ENCODE data around the gene LTBP1.

DNA sequence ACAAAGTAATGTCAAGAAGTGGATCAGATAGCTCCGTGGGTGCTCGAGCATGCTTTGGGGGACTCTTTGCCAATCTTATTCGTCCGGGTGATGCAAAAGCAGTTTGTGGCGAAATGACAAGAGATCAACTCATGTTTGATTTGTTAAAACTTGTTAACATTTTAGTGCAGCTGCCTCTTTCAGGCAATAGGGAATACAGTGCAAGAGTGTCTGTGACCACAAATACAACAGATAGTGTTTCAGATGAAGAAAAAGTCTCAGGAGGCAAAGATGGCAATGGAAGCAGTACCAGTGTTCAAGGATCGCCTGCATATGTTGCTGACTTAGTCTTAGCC, 128.2 kb upstream of the TTC27 start:
- RRBS: no CpG with 5 or more reads among the region's 6 CpGs
CAGE:
- cytosol, long polyA plus RNA: no peak
- long polyA plus RNA: no peak
- nucleus, long polyA plus RNA: no peak

- RRBS: no CpG with 5 or more reads among the region's 8 CpGs
CAGE:
- cytosol, long polyA plus RNA: no peak
- long polyA plus RNA: no peak
- nucleus, long polyA plus RNA: no peak
Observed at GRCh38 chr2:32597861-32598374, 29.9 kb upstream of the TTC27 start.

DNA sequence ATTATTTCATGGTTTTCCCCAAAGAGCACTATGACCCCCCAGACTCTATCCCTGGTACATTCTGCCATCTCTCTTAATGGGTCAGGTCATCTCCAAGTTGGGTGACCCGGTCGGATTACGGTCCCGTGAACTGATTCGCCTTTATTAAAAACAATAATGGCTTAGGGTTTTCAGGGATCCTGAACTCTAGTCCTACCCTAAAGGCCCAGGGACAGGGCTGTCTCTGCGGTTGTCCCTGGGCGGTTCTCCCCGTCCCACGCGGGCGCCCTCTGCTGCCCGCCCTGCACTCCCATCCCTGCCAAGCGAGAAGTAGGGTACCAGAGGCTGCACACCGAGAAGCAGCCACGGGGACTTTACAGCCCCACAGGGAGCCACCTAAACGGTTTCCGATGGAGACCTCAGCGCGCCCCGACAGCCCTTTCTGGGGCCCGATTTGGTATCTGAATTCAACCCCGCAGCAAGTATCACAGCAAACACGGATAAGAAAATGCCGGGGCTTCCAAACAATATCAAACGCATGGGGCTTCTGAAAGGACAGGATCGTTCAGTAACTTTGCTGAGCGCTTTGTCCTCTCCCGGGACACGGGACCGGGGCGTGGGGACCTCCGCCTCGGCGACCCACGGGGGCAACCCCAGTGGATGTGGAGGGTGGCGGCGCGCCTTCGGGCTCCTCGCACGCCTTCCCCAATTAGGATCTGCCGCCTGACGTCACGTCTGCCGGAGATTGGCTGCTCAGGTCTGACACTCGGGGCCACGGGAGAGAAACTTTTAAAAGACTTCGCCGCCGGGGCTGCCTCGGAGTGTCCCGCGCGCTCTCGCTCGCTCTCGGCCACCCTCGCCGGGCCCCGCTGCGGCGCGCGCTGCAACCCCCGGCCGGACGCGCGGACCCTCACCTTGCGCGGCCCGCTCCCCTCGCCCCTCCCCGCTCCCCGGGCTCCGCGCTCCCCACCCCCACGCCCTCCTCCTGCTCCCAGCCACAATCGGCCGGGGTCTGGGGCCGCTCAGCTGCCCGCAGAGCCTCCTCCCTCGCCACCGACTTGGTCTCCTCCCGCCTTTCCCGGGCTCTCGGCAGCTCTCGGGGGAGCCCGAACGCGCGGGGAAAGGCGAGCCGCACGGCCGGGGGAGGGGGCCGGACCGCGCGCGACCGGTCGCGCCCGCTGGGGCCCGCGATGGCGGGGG, at the start of gene LTBP1:
LTBP1 (plus strand) TSS at position 798 of the 1,179 bp plus-strand sequence.
- RRBS: 2% methylated on average over 57 of the region's 108 CpGs
CAGE:
- cytosol, long polyA plus RNA: no peak
- long polyA plus RNA: no peak
- nucleus, long polyA plus RNA: no peak

DNA sequence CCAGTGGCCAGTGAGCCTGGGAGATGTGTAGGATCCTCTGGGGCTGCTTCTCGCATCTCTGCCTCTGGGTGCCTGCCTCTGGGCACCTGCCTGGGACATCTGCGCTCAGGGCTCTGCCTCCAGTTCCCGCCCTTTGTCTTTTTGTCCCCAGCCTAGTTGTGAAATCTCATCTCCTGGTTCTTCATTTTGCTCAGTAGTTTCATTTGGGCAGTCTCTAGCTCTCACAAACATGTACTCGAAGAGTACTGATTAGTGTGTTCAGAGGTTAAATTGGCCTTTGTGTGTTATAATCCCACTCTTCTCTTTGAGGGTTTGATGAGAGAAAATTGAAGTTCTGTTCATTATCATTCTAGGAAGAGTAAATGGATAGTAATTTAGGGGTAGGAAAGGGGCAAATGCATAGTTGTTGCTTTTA, 92.1 kb downstream of the LTBP1 start:
- RRBS: no CpG with 5 or more reads among the region's 4 CpGs
CAGE:
- cytosol, long polyA plus RNA: no peak
- long polyA plus RNA: no peak
- nucleus, long polyA plus RNA: no peak

DNA sequence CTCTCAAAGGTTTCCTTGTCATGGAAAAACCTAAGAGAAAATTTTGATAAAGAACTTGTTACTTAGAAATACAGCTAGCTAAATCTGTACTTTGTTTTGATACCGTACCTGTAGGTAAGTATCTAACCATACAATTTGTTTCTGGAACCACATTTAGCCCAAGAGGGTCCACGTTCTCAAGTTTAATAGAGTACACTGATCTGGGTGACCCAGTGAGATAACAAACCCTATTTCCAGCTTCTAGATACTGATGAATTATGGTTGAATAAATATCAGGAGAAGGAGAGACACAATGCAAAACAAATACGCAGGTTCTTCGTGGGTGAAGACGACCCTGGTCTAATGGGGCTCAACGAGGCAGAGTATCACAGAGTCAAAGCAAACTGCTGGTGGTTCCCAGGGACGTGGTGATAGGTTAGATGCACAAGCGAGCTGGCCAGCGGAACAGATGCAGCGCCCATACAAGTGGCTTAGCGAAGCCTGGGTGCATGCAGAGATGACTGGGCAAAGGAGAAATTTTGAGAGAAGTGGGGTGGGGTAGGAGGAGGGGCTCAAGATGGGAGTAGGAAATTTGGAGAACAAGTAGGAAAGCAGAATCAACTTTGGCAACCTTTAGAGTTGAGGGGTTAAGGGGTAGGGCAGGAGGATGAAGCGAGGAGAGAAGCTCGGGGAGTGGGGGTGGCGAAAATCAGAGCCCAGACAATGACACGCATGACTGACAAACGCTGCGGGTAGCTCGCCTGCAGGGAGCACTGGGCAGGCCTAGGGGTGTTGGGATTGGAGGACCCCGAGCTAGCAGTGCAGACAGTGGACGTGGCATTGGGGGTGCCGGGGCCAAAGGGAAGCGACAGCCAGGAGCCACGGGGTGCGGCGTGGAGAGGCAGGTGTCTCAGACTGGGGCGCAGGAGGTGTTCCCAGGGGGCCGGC, 633 bp downstream of the FAM98A start:
- RRBS: under 1% methylated on average over 5 of the region's 27 CpGs
CAGE:
- cytosol, long polyA plus RNA: no peak
- long polyA plus RNA: no peak
- nucleus, long polyA plus RNA: no peak

DNA sequence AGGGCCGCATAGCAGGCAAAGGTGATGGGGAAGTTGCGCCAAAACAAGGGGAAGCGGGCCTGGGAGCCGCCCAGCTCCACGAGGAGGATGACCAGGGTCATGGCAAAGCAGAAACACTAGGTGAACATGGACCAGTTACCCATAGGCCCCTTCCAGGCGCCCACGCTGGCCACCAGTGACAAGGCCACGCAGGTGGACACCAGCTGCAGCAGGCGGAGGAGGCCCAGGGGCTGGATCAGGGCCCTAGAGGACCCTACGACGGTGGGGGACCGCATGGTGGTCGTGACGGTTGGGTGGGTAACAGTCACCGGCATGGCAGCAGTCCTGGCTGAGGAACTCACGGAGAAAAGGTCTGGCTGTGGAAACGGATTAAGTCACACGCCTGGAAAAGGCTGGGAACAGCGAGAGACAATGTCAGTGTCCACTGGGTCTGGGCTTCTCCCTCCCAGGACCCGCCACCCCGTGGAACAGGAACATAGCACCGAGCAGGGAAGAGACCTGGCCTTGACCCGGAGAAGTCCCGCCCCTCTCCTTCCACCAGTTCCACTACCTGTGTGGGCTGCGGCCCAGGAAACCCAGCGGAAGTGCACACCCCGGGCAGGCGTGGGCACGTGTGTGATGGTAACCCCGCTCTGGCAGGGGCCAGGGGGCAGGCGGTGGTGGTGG, 128.7 kb upstream of the FAM98A start:
- RRBS: 87% methylated on average over 5 of the region's 31 CpGs
CAGE:
- cytosol, long polyA plus RNA: no peak
- long polyA plus RNA: no peak
- nucleus, long polyA plus RNA: no peak

DNA sequence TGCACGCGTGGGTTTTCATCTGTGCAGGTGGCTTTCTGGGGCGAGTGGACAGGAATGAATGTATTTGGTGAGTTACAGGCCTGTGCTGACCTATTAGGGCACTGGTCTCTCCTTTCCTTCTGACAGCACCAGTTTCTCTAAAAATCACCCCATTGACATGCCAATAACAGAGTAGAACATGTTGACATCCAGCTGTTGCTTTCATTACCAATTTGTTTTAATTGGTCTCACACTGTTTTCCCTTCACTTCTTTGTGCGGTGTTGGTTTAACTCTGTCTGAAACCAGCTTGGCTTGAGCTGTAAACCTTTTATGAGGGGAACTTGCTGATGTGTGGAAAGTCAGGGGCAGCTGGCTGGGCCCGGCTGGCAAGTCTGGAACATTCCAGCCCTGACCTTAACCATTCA, 643.2 kb upstream of the FAM98A start:
- RRBS: no CpG with 5 or more reads among the region's 5 CpGs
CAGE:
- cytosol, long polyA plus RNA: no peak
- long polyA plus RNA: no peak
- nucleus, long polyA plus RNA: no peak

- RRBS: no CpG with 5 or more reads among the region's 6 CpGs
CAGE:
- cytosol, long polyA plus RNA: no peak
- long polyA plus RNA: no peak
- nucleus, long polyA plus RNA: no peak
Observed at GRCh38 chr2:36097313-36097832, 258.2 kb upstream of the CRIM1 start.

- RRBS: no CpG with 5 or more reads among the region's 8 CpGs
CAGE:
- cytosol, long polyA plus RNA: no peak
- long polyA plus RNA: no peak
- nucleus, long polyA plus RNA: no peak
Observed at GRCh38 chr2:36376177-36376866, 20.7 kb downstream of the CRIM1 start.

GRCh38 chr2:36448760-36449129, 93.2 kb downstream of the CRIM1 start:
CAGE:
- cytosol, long polyA plus RNA: no peak
- long polyA plus RNA: no peak
- nucleus, long polyA plus RNA: no peak

DNA sequence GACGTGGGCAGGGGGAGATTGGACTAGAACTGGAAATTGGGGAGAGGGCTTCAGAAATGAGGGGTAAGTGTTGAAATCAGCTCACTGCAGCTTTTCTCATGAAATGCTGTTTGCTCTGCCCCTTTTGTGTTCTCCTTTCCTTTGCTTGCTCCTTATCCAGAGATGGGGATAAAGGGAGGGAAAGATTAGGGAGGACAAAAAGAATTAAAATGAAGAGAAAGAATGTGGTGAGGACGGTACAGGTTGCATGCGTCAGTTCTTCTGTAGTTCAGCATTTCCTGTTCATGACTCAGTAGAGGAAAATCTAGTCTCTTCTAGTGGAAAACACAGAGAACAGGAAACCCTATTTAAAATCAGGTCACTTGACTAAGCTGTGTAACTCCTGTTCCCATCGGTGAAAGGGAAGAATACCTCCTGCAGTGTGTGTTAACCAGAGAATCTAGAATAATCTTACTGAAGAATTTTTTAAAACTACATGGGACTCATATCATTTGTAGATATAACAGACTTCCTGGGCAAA, 105.7 kb downstream of the CRIM1 start:
- RRBS: no CpG with 5 or more reads among the region's 4 CpGs
CAGE:
- cytosol, long polyA plus RNA: no peak
- long polyA plus RNA: no peak
- nucleus, long polyA plus RNA: no peak

DNA sequence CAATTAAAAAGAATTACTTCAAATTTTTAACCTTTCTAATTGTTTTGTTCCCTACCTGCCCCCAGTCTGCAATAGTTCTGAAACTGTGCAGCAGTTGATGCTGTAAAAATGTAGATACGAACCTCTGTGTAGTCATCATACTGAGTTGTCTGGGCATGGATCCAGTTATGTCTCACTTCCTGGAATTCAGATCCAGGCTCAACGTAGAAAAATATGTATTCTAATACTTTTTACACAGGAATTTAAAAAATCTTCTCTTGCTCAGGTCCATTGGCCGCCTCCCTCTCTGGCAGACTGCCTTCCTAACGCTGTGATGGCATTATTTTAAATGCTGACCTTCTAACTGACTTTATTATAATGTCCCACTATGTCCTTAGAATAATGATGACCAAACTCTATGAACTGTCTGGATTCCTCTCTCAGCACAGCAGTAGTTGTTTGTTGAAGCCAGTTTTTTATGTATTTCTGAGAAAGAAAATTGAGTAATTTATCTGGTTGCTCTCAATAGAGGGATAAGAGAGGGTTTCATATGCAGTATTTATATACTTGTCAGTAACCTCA, 119.6 kb downstream of the FEZ2 start:
- RRBS: no CpG with 5 or more reads among the region's 4 CpGs
CAGE:
- cytosol, long polyA plus RNA: no peak
- long polyA plus RNA: no peak
- nucleus, long polyA plus RNA: no peak

DNA sequence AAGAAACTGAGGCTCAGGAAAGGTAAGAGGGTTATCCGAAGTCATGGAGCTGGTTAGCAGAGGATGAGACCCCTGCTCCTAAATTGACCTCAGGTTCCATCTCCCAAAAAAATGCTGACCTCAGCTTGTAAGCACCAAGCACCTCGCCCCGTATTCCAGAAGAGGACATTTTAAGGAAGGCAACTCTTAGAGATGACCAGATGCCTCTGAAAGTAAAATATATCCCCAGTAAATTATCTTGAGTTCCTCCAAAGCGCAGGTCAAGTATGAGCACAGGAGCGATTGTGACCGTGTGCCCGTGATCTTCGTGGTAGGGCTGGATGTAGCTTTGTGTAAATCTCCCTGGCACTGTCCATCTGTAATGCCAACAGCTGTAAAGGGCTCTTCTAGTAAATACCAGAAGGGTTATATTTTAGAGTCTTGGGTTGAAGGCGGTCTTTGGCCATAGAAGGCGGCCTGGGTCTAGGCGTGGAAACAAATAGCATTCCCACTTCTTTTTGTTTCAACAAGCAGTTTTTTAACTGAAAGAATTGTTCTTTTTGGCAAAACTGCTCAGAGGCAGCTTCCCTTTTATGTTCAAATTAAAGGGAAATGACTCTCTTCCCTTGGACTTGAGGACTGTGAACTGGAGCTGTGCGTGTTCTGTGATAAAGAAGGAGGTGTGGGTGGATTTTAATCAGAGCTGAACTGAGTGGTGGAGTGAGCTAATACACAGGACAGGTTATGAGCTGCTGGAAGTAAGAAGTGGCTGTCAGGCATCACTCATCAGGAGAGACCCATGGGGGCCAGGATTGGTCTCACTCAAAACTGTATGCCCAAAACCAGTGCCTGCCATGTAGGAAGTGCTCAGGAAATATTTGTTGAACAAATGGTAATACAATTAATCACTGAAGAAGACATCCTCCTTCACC, 56.3 kb downstream of the FEZ2 start:
- RRBS: no CpG with 5 or more reads among the region's 12 CpGs
CAGE:
- cytosol, long polyA plus RNA: no peak
- long polyA plus RNA: no peak
- nucleus, long polyA plus RNA: no peak

DNA sequence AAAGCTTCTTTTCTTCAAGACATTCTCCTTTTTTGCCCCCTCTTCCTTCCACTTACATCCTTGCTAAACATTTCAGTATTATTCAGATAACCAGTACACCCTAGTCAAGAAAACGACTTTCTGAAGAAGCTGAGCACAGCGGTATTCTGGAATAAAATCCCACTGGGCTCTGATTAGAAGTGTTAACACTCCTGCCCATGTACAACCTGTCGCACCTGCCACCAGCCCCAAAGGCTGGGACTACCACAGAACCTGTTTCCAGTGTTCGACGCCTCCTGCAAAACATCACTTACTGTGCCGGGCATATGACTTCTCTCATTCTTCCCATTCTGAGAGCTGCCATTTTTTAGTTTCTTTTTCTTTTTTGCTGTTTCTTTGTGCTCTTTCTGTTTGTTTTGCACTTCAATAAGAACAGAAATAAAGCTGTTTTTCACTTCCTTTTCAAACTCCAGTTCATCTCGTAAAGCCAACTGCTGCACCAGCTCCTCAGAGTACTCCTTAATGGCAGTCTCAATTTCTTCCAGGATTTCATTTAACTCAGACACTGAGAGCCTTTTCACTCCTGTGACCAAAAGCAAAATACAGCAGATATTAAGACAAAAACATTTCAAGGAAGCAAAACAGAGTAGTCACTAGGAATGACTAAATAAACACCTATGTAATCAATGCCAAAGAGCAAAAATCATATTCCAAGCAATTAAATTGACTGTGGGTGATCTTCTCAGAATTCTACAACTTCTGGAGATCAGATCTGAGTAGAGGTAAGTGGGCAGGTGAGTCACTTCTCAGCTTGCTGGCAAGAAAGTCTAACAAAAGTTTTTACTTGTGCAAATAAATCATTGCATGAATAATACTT, 19.4 kb downstream of the FEZ2 start:
- RRBS: no CpG with 5 or more reads among the region's 7 CpGs
CAGE:
- cytosol, long polyA plus RNA: no peak
- long polyA plus RNA: no peak
- nucleus, long polyA plus RNA: no peak

GRCh38 chr2:36581244-36581812, 16.6 kb downstream of the FEZ2 start:
- RRBS: 98% methylated on average over 2 of the region's 7 CpGs
CAGE:
- cytosol, long polyA plus RNA: no peak
- long polyA plus RNA: no peak
- nucleus, long polyA plus RNA: no peak

GRCh38 chr2:36800345-36801000, 104.0 kb downstream of the VIT start:
- RRBS: no CpG with 5 or more reads among the region's 15 CpGs
CAGE:
- cytosol, long polyA plus RNA: no peak
- long polyA plus RNA: no peak
- nucleus, long polyA plus RNA: no peak

DNA sequence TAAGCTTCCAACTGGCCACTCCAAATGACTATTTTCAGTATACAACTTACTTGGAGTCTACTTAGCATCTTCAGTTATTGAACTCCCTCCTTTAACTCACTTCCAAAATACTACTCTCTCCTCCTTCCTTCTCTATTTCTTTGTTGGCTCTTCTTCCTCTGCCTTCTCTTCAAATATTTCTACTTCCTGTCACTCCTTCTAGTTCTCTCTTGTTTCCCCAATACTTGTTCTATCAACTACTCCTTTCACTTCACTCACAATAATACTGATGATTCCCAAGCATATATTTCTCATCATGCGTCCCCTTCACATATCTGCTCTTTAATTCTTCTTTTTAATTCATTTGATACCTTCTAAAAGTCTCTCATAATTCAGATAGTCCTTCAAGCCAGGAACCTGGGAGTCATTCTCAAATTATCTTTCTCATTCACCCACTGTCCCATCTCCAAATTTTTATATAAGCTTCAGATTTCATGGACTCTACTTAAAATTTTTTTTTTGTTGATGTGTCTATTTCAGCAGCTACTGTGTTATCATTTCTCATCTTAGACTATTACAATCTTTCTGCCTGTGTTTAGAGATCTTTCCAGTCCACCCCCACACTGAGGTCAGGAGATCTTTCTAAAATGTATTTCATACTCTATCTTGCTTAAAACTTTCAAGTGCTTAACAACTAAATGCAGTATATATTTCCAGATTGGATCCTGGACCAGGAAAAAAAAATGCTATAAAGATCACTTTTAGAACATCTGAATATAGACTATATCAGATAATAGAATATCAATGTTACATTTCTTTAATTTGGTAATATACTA, 44.9 kb downstream of the STRN start:
- RRBS: no CpG with 5 or more reads among the region's 1 CpG
CAGE:
- cytosol, long polyA plus RNA: no peak
- long polyA plus RNA: no peak
- nucleus, long polyA plus RNA: no peak

DNA sequence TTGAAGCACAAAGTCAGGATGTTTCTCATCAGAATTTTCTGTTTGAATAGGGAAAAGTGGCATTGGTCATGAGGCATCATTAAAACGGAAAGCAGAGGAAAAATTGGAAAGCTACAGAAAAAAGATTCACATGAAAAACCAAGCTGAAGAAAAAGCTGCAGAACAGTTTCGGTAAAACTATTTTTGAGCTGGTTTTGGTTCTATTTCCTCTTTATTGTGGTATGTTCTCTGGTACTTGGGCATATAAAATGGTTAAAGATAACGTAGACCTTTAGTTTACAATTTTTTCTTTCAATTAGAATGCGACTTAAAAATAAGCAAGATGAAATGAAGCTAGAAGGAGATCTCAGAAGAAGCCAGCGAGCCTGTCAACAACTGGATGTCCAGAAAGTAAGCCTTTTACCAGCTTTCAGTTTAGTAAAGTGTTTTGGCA, 7.6 kb downstream of the GPATCH11 start:
- RRBS: no CpG with 5 or more reads among the region's 5 CpGs
CAGE:
- cytosol, long polyA plus RNA: no peak
- long polyA plus RNA: no peak
- nucleus, long polyA plus RNA: no peak

DNA sequence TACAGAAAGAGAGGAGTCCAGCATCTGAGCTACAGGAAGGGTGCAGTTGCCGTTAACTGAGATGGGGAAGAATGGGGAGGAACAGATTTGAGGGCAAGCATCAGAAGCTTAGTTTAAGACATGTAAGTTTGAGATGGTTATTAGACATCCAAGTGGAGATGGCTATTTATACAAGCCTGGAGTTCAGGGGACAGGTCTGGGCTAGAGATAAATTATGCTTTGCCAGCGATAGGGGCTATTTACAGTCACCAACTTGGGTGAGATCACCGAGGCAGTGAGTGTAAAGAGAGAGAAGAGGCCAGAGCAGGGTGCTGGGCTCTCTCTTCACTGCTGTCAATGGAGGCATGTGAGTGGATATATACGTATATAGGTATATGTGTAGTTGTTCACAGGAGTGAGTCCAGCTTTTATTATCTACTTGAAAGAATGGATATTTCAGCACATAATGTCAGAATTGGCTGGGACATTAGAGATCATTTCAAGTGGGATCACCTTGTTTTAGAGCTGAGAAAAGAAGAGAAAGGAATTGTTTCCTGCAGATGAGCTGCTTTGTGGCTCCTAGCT, 81.0 kb downstream of the QPCT start:
- RRBS: no CpG with 5 or more reads among the region's 4 CpGs
CAGE:
- cytosol, long polyA plus RNA: no peak
- long polyA plus RNA: no peak
- nucleus, long polyA plus RNA: no peak

GRCh38 chr2:37466455-37467210, 122.2 kb downstream of the QPCT start:
- RRBS: no CpG with 5 or more reads among the region's 2 CpGs
CAGE:
- cytosol, long polyA plus RNA: no peak
- long polyA plus RNA: no peak
- nucleus, long polyA plus RNA: no peak